Helper T cell (primary cell): ENCODE data around the gene POU6F2.

- PRO-cap, 2 experiments = no peak in any of the 2 experiments
Measured at GRCh38 chr7:36036499-36037037, 116.5 kb upstream of the EEPD1 start.

GRCh38 chr7:36037038-36037820 lies 115.8 kb upstream of the EEPD1 start:
- PRO-cap, 2 experiments = no peak in any of the 2 experiments

GRCh38 chr7:36286089-36286656 lies 80.9 kb downstream of the MATCAP2 start:
- PRO-cap, 2 experiments = peak in 1 of 2 experiments; most common plus-strand start chr7:36286569 (in 1); most common minus-strand start chr7:36286385 (in 1)

DNA sequence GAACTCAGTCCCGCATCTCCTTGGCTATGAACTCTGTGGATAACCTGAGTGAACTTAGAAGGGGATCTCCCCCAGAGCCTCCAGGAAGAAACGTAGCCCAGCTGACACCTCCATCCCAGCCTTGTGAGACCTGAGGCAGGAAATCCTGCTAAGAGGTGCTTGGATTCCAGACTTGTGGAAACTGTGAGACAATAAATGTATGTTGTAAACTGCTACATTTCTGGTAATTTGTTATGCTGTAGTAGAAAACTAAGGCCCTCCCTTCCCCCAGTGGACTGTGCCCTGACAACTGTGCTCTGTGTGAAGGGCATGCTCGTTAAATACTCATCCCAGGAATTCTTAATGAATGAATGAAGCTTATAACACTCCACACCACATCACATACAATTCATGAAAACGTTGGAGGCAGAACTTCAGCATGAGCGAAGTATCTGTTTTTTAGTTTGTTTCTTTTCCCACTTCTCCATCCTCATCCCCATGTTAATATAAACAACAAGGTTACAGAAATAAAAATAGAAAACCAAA lies 36.8 kb upstream of the AOAH start:
- PRO-cap, 2 experiments = no peak in any of the 2 experiments

DNA sequence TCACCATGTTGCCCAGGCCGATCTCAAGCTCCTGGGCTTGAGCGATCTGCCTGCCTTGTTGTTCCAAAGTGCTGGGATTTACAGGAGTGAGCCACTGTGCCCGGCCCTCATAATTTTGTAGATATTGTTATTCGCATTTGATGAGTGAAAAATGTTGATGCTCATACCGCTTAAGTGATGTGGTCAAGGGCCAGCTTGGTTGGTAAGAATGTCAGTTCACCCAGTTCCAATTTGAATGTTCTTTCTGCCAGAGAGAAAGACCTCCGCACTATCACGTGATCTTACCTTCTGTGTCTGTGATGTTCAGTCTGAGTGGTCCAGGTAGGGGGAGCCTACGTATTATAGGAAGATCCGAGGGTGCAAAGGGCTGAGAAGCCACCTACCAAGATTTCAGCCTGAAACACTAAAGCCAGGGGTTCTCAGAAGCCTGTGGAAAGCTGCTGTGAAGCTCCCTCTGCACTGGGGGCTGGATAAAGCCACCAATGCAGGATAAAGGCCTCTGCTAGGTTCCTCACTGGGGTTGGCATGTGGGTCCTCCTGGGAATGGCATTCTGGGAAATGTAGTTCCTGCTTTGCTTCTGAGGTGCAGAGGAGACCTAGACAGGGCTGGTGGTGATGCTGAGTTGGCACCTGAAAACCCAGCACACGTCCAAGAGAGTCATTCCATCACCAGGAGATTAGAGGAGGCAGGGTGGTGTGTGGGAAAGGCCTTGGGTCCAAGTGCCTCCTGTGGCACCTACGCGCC lies 64.6 kb upstream of the AOAH start:
- PRO-cap, 2 experiments = no peak in any of the 2 experiments

GRCh38 chr7:36906947-36907469 lies 182.7 kb upstream of the AOAH start:
- PRO-cap, 2 experiments = no peak in any of the 2 experiments

DNA sequence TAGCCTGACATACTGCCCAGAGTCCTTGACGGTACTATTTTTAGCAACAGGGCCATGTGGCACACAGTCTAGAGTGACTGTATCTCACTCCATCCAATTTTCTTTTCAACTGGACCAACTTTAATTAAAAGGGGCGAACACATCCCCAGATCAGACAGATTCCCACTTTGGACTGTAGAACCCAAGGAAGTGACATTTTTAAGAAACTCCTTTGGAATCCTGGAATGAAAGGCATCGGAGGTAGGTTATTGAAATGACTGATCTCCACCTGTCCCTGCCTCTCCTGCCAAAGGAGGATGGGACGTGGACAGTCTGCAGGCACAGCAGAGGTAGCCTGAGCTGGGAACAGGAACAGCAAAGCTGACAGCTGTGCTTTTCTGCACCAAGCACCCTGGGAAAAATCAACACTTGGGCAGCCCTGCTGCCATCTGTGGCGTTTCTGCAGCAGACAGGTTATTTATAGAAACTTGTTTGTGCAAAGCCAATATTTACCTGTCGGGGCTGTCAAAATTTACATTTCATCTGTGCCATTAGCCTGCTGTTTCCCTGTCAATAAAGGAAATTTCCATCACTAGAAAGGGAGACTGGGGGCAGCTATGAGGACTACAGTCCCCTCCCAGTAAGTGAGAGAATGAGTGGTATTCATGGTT lies 221.6 kb upstream of the AOAH start:
- PRO-cap, 2 experiments = no peak in any of the 2 experiments

DNA sequence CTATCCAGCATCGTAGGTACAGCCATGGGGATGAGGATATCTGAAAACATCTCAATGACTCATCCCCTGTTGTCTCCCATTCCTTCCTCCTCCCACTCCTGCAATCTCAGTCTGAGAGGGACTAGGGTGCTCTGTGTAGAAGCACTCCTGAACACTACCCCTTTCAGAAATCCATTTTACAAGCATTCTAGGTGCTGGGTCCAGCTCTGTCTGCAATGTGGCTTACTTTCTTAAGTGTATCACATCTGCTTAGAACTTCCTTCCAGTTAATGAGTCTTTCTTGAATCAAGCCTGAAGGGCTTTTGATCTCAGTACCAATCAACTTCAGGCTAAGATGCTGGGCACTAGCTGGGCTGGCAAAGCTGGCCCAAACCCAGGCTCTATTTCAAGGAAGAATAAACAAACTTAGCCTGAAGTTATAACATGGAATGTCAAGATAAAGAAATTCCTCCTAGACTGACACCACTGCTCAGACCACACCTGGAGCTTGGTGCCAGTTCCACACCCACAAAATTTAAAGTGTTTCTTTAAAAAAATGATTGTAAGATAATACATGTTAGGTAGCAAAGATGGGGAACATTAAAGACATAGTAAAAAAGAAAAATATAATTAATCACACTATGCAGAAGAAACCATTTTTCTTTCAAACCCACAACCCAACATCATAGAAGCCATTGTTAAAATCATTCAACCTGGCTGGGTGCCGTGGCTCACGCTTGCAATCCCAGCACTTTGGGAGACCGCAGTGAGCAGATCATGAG lies 270.4 kb upstream of the AOAH start:
- PRO-cap, 2 experiments = no peak in any of the 2 experiments

GRCh38 chr7:37446271-37446743 lies 2.4 kb downstream of the ELMO1 start:
- PRO-cap, 2 experiments = no peak in any of the 2 experiments

- PRO-cap, 2 experiments = no peak in any of the 2 experiments
Measured at GRCh38 chr7:38233811-38234094, 55.7 kb downstream of the STARD3NL start.

DNA sequence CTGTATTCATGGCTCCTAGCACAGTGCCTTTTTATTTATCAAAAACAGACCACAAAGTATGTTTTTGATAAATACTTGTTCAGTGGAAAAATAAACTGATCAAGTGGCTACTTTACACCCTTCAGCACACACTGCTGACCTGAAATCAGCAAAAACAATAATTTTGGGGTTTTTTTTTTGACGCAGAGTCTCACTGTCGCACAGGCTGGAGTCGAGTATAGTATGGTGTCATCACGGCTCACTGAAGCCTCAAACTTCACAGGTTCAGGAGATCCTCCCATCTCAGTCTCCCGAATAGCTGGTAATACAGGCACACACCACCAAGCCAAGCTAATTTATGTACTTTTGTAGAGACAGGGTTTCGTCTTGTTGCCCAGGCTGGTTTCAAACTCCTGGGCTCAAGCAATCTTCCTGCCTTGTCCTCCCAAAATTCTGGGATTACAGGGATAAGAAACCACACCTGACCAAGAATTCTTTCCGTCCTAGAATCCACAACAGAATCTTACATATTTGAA lies 64.8 kb downstream of the STARD3NL start:
- PRO-cap, 2 experiments = no peak in any of the 2 experiments

DNA sequence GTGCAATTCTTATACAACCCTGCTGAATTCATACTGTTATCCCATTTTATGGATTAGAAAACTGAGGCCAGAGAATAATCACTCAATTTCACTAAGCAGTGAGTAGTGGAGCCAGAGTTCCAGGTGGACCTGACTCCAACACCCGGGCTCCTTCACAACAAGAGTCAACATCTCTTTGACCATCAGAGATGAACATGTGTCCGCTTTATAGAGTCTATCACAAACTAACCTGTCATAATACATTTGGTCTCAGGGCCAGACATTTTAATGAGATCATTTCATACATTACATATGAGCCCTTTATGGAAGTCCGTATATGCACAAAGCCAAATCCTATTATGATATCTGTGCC lies 74.8 kb downstream of the STARD3NL start:
- PRO-cap, 2 experiments = no peak in any of the 2 experiments

GRCh38 chr7:38336336-38336989 lies 158.4 kb downstream of the STARD3NL start:
- PRO-cap, 2 experiments = no peak in any of the 2 experiments

DNA sequence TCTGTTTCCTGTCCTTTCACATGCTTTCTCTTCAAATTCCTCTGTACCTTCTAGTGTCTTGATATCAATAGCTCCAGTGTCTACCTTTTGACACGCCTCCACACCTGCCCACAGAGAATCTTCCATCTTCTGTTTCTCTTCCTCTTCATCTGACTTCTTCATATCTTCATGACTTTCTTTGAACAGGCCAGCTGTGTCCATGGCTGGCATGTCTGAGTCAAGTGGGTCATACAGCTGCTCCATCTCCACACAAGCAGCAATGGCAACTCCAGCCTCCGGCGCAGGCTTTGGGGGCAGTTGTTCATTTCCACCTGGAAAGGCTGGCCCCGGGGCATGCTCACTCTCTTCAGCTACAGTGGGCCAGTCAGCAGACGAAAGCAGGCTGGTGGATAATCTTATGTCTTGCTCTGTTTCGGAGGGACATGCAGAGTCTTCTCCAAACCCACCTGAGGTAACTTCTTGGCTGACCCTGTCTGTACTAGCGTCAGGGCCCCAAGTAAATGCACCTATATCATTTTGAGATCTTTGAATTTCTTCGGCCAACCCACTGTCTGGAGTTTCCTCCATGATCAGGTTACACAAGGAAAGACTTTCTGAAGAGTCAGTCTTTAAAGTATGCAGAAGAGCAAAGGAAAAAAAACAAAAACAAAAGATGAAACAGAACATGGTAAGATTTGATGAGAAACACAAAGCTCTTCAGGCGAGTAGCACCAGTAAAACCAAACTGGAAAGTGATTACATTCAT lies 202.0 kb downstream of the AMPH start:
- PRO-cap, 2 experiments = no peak in any of the 2 experiments

GRCh38 chr7:38477018-38477425 lies 154.2 kb downstream of the AMPH start:
- PRO-cap, 2 experiments = no peak in any of the 2 experiments

GRCh38 chr7:38863361-38864004 lies 45.5 kb downstream of the VPS41 start:
- PRO-cap, 2 experiments = no peak in any of the 2 experiments

DNA sequence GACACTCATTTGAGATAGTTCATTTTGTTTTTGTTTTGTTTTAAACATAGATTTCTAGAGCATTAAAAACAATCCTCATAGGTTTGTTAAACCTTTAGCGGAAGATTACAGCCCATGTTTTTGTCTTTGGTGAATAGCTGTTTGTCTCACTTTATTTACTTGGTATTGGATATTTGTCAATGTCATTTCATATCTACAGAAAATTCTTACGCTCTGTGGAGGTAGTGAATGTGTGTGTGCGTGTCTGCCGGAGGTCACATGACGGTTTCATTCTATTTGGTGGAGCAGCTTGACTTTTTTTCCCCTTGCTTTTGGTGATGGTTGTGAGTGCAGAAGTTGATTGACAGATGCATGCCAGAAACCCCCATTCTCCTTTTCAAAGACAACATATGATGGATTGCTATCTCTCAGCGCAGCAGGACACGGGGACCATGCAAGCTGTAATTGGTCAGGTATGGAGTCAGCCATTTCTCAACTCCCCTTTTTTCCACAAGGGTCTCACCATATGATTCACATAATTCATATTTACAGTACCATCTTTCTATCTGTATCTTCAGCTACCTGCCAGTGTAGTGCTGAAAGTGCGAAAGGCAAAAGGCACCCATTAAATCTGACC lies at the start of gene POU6F2:
TSS of gene POU6F2 (plus strand) at position 303 of the 616 bp plus-strand sequence.
- PRO-cap, 2 experiments = no peak in any of the 2 experiments

DNA sequence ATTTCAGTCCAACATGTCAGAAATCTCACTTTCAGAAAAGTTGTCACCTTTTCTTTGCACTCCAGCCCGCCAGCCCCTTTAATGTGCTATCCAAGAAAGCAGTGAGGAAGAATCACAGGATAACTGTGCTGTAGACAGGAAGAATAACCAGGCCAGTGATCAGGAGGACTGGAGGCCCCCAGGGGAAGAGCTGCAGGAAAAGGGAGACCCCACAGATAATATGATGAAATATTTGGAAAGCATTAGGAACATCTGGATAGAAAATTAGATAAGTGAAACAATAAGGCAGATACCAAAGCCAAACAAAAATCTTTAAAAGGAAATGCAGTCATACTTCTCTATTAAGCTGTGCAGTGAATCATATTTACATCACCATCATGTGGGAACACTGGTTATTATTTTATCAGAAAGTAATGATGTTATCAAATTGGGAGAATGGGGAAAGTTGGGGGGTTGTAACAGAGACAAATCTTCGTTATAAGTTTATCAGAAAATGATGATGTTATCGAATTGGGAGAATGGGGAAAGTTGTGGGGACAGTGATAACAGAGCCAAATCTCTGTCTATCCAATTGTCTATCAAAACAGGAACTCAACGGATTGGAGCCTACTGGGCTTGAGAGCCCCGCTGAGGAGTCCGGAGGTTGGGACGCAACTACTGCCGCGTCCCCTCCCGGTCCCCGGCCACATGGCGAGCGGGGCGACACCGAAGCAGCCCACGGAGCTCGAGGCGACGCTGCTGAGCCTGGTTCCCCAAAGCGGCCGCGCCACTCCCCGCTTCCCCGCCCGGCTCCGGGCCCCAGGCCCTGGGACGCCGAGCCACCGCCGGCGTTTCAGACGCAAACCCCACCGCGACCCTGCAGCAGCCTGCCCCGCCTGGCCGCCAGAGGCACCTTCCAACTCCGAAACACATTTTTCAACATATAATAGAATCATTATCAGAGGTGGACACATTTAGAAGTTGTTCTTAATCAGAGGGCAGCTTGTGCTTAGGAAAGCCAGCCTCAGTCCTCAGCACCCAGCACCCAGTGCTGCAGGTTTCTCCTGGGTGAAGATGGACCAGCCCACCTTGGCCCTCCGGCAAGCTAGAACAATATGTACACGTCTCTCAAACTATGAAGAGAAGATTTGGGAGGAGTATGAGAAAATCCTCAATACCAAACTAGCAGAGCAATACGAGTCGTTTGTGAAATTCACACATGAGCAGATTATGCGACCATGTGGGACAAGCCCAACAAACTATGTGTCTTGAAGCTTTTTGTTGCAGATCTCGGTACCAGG lies 13.9 kb upstream of the RALA start:
- PRO-cap, 2 experiments = peak in 1 of 2 experiments; most common minus-strand start position 834 of the sequence (in 1)

GRCh38 chr7:39663710-39664897 lies 40.7 kb downstream of the RALA start:
- PRO-cap, 2 experiments = no peak in any of the 2 experiments

DNA sequence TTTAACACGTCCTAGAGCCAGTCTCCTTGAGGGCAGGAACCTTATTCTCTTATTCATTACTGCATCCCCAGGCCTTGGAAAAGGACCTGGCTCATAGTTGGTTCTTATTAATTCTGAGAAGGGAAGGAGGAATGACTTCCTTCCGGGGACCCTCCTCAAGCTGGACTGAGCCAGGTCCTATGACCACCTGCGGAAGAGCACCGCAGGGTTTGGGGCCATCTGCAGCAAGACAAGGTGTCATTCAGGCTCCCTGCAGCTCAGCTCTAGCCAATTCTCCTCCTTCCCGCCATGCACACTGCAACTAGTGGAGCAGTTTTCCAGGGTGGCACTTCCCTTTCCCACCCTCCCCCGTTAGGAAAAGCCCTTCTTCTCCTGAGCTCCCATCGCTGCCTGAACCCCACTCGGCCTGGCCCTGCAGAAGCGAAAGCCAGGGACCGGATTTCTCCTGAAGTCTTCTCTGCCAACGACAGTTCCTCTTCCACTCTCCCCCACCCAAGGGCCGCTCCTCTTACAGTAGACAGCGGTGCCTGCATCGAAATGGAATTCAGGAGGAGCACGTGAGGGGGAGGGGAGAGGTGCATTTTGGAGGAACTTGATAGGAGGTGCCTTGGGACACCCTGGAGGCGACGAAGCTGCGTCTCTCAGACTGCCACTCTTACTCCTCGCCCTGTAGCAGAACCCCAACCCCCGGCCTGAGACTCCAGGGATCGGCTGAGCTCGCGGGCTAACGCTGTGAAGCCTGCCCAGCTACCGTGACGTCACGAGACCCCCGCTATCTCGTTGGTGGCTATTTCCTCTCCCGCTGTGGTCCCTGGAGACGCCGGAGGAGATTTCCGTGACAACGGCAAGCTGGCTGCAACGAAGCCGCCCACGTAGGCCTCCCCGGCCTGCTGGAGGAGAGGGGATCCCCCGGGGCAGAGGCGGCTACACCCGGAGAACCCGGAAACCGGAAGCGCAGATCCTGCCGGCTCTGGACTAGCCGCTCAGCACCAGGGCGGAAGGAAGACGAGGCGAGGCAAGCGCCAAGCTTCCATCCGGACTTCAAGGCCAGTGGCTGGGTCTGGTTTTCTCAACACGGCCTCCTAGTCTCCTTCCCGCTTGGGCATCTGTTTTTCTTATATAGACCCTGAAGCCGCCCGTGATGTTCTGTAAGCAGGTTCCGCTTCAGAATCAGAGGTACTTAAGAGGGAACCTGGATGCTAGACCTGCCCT lies 109.7 kb downstream of the RALA start:
- PRO-cap, 2 experiments = peak in 2 of 2 experiments; most common plus-strand start position 957 of the sequence (in 2); most common minus-strand start position 694 of the sequence (in 2)